Measurements from ENCODE around the genes LRRC2, CSPG5, CAMP and NME6.

GRCh38 chr3:46565763-46566709, at the start of gene LRRC2:
Gene LRRC2 (minus strand): TSS chr3:46566302.
- PRO-cap, 3 experiments = peak in 3 of 3 experiments; most common plus-strand start chr3:46565832 (in 1); most common minus-strand start chr3:46566526 (in 3)
- RAMPAGE, long total RNA = no peak

DNA sequence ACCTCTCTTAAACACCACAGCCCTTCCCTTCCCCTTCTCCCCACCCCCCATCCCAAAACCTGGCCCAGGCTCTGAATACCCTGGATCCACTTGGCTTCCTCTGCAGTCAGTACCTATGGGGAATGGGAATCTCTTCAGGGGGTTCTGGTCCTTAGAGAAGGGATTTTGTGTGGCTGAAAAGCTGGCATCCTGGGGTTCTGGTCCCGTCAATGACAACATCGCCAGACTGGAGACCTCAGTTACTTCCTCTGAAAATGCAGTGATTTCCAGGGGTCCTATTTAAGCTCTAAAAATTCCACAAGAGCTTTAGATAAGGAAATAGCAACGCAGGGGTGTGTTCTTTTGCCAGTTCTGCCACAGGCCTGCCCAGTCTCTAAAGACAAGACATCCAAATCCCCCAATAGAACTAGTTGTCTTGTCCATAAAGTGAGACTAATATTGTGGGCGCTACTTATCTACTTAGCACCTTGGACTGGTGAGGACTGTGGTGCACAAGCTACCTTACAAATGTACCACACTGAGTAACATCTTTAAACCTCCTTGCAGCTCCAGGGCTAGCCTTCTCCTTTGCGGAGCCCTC, 2.1 kb upstream of the TDGF1 start:
- PRO-cap, 3 experiments = no peak in any of the 3 experiments
- RAMPAGE, long total RNA = no peak

GRCh38 chr3:46690583-46691261, 2.8 kb downstream of the ALS2CL start:
- PRO-cap, 3 experiments = peak in 1 of 3 experiments; most common plus-strand start chr3:46691004 (in 1)
- RAMPAGE, long total RNA = no peak

DNA sequence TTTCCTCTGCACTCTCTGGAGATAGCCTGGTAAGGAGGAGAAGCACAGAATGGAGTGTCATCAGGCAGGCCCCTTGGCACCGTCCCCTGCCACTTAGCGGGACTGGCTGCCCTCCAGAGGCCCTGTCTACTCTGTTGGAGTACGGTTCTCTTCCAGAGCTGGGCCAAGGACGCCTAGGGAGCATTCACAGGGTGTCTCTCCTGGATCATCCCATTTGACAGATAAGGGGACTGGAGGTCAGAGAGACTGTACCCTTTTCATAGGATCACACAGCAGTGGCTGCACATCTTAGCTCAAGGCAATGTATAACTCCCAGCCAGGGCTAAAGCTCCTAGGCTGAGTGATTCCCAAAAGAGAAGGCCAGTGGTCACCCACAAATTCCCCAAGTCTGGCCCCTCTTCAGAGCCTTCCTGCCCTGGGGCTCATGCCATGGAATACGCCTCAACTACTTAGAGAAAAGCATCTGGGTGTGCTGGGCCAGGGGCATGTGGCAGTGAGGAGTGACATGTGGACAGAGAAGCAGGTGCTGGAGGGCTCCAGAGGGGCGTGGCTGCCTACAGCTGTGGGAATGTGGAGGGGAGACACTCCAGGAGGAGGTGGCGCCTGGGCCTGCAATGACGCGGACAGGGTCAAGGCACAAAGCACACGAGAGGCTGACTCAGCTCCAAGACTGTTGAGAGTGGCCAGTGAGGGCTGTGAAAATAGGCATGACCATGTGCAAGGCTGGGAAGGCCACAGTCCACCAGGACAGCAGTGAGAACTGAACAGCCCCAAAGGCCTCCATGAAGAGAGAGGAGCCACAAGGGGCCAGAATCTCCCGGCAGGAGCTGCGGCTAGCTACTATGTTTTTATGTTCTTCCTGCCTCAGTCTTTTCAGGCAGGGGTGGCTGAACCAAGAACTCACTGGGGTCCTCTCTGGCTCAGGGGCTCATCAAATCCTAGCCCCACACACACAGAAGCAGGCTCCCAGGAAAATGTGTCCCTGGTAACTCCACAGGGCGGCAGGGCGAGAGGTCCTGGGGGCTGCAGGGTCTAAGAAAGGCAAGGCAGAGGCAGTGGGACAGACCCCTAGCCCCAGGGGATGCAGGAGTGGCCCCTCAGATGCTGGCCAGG, 48.5 kb downstream of the PTH1R start:
- PRO-cap, 3 experiments = no peak in any of the 3 experiments
- RAMPAGE, long total RNA = no peak

DNA sequence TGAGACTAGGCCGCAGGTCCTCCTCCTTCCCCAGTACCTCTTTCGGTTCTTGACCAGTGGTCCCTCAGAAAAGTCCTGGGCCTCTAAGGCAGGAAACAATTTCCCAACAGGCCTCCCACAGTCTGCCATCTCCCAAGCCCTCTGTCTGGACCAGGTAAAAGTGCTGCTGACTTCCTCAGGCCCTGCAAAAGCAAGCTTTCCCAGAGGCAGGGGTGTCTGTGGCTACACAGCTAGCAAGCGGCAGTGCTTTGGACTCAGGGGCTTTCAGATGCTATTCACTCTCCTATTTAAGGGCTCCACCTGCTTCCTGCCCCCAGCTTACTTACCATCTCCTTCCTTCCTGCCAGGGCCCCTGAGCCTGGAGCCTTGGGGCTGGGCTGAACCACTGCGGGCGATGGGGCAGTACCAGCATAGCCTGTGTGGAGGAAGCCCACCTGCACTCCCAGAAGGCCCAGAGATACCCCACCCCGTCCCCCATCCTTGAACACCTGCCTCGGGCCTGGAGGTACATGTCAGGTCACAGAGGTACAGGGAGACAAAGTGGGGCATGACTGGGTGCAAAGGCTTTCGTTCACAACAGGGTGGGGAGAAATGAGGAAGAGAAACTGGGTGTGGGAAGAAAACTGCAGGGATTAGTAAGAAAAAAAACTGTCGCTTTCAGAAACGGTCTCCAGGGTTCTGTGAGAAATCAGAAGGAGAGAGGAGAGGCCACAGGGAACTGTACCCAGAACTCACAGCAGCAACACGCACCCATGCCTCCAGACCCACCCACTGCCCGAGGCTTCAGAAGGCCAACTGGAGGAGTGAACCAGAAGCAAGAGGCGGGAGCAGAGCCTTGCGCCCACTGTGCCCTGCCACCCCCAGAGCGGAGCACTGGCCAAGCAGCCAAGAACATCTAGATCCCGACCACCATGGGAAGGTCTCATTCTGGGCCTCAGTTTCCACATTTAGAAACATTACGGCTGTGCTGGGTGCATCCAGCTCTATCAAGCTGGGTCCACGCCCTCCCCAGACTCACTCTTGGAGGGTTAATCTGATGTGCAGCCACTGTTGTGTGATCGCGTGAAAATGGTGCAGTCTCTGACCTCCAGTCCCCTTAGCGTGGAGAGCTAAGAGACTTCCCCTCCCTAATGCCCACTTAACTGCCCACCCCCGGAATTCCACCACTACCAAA, 49.4 kb downstream of the CCDC12 start:
- PRO-cap, 3 experiments = no peak in any of the 3 experiments
- RAMPAGE, long total RNA = no peak

DNA sequence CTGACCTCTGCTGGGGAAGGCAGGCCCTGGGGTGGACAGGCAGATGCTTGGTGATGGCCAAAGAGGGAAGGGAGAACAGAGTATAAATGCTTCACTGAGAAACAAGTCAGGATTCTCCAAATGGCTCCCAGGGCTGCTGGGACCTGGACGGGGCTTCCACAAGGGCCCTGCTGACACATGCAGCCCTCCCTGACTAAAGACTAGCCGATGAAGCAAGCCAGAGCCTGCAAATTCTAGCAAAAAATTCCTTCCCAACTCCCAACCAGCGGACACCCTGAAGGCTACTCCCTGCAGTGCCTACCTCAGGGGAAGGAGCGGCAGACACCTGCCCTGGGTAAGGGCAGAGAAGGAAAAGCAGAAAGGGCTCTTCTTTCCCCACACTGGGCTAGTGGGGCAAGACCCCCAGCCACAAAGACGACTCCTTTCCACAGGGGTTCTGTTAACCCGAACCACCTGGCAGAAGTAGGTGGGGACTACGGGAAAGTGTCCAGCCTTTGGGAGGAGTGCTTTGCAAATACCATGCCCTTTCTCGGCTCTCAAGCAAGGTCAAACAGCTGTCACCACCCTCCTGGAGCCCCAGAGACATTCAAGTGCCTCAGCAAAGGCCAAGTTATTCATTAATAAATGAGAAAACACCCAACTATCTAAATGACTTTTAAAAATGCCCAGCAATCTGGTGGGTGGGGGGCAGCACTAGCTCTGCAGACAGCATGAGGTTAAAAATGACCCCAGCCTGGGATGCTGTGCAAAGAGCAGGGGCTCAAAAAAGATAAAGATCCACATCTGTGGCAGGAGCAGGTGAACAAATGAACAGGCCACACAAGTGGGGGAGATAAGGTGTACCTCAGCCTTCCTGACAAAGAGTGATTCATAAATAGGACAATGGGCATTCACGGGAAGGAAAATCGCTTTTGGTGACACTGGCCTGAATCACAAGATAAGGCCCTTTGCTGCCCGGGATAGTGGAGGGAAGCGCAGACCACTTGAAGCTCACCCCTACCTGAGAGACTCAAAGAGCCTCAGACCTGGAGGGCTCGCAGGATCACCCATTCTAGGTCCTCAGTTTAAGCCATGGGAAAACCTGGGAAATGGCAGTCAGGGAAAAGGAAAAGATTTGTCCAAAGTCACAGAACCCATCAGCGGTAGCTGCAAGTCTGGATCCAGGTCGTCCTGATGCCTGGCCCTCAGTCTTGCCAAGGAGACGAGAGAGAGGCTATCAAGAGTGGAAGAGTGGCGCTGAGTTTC, 33.0 kb downstream of the CCDC12 start:
- PRO-cap, 3 experiments = no peak in any of the 3 experiments
- RAMPAGE, long total RNA = no peak

DNA sequence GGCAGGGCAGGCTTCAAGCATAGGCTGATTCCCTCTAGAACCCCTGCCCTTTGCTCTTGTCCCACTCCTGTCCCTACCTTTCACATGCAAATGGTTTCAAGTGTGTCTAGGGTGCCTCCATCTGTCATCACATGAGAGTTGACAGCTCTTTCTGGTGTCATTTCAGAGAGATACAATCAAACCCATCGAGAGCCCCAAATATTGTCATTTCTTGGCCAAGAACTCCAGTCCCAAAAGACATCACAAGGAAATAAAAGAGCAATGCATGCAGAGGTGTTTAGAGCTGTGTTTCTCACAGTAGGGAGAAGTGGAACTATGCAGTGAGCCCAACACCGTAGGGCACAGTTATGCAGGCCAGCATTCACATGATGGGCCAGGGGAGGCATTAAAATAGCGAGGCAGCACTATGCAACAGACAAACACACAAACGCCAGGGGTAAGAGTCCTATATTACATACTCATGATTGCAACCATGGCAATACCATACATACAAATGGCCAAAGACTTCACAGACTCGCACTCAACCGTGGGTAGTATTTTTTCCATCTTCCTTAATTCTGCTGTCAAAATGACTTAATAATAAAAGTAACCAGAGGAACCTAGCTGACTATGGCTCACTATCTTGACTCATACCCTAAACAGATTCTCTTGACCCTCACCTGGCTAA, 23.5 kb downstream of the CCDC12 start:
- PRO-cap, 3 experiments = no peak in any of the 3 experiments
- RAMPAGE, long total RNA = no peak

GRCh38 chr3:46988705-46989940, 9.7 kb downstream of the NBEAL2 start:
- PRO-cap, 3 experiments = no peak in any of the 3 experiments
- RAMPAGE, long total RNA = no peak

DNA sequence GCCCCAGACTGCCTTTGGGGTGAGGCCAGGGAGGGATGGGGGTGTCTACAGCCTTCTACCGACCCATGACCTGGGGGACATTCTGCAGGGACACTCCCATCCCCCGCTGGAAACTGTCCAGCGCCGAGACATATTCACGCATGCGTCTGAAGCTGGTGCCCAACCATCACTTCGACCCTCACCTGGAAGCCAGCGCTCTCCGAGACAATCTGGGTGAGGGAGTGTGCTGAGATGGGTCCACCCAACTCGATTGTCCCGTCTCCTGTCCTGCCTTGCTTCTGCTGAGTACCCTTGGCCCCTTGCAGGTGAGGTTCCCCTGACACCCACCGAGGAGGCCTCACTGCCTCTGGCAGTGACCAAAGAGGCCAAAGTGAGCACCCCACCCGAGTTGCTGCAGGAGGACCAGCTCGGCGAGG, 23.4 kb downstream of the NBEAL2 start:
- PRO-cap, 3 experiments = no peak in any of the 3 experiments
- RAMPAGE, long total RNA = no peak

GRCh38 chr3:47018778-47019558, 39.5 kb downstream of the NBEAL2 start:
- PRO-cap, 3 experiments = no peak in any of the 3 experiments
- RAMPAGE, long total RNA = no peak

GRCh38 chr3:47020023-47020570, 40.6 kb downstream of the NBEAL2 start:
- PRO-cap, 3 experiments = no peak in any of the 3 experiments
- RAMPAGE, long total RNA = no peak

- PRO-cap, 3 experiments = no peak in any of the 3 experiments
- RAMPAGE, long total RNA = no peak
Observed at GRCh38 chr3:47087361-47087987, 76.4 kb downstream of the SETD2 start.

- PRO-cap, 3 experiments = no peak in any of the 3 experiments
- RAMPAGE, long total RNA = no peak
Observed at GRCh38 chr3:47162534-47162953, 1.4 kb downstream of the SETD2 start.

DNA sequence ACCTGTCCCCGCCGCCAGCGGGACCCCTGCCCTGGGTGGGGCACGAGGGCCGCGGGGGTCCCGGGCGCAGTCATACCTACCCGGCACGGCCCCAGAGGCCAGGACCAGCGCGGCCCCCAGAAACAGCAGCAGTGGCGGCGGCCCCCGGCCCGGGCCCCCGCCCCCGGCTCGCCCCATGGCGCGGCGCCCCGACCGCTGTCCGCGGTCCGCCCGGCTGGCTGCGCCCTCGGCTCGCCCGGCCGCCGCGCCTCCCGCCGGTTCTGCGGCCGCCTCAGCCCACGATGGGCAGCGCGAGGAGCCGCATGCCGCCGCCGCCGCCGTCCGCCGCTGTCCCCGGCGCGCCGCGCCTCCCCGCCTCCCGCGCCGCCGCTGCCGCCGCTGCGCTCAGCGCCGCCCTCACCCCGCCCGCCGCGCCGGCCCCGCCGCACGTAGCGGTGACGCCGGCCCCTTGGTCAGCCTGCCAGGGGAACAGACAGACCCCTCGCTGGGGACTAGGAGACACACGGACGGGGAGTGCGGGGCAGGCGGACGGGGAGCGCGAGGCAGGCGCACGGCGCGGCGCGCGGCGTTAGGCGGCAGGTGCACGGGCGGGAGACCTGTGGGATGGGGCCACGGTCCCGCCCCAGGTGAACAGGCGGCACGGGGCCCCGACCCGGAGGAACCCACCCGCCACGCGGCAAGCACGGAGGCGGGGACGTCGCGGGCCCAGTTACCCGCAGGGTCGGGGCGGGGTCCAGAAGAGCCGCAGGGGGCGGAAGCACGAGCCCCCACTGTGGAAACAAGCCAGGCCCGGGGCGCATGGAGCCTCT, at the start of gene CSPG5:
TSS of gene CSPG5 (minus strand) at position 349 of the 809 bp plus-strand sequence.
- PRO-cap, 3 experiments = peak in 3 of 3 experiments; most common plus-strand start position 501 of the sequence (in 3); most common minus-strand start position 335 of the sequence (in 1)
- RAMPAGE, long total RNA = no peak

DNA sequence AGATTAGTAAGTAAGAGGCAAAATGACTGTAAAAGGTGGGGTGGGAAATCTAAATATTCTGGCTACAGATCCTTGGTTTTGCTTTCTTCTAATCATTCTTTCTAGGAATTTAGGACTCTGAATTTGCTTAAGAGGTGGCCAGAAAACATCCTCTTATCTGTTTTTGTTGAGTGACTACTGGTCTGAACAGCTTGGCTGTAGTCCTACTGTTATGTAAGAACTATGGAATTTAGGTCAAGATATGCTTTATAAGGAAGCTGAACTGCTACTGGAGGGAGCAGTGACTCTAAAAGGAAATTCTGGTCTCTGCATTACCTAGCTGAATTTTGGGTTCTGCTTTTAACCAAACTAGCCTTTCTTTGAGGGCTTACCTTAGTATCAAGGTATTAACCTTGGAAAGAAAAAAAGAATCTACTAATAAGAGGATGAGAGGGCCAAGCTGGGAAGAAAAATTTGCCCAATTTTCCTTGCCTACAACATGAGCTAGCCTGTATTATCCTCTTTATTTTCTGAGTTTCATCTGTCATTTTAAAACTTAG, 33.6 kb upstream of the CSPG5 start:
- PRO-cap, 3 experiments = peak in 1 of 3 experiments; most common plus-strand start position 277 of the sequence (in 1); most common minus-strand start position 208 of the sequence (in 1)
- RAMPAGE, long total RNA = no peak

DNA sequence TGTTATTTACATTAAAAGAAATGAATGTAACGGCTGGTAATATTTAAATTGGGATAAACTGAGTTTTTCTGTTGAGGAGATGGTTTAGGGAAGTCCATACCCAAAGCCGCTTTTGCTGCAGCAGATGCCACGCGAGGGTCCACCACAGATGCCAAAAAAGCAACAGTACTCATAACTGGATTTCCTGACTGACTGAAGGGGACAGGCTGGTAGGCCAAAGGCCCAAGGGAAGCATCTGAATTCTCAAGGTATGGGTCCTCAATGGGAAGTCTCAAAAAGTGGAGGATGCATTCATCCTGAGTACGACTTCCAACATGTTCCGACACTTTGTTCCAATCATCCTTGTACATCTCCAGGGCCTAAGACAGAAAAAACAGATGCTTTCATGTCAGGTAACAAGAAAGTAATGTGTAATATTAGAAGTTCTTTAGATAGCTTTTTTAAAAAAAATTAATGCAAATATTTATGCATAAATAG, 83.6 kb upstream of the CSPG5 start:
- PRO-cap, 3 experiments = no peak in any of the 3 experiments
- RAMPAGE, long total RNA = no peak

DNA sequence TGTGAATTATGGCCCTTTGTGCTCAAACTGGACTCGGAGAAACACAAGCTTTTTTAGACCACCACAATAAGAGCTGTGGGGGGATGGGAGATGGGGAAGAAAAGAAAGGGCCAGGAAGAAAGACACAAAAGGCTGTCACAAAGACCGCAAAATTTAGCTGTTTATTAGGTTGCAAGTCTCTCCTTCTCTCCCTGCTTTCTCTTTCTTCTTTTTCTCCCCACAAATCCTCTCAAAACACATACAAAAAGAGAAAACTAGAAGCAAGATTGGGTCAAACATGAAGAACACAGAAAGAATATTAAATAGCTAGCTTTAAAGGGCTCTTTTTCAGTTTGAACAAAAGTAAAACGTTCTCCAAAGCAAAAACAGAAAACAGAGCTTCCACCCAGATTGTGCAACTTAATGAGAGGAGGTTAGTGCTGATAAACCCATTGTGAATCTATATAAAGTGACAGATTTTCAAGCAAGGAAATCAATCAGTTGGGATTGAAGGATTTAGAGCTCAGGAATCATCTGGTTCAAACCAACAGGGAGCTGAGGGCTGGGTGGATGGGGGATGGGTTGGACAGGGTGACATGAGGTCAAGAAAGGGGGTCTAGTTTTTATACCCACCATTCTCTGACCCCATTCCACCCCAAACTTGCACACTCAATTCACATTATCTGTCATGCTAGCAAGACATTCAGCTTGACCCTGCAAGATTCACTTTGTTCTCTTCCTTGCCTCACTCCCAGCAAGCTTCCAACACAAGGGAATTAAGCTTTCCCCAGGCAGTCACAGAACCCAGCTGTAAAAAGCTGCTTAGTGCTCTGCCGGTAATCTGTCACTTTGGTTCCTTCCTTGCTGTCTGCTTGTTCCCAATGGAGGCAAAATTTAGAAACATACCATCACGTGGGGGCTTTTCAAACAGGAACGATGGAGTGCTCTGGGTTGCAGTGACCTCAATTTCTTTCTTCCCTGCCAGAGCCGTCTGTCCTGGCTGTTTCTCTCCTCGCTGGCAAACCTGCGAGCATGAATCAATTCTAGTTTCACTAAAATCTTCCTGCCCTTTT, 87.5 kb downstream of the DHX30 start:
- PRO-cap, 3 experiments = peak in 3 of 3 experiments; most common plus-strand start position 986 of the sequence (in 2); most common minus-strand start position 830 of the sequence (in 1)
- RAMPAGE, long total RNA = no peak

DNA sequence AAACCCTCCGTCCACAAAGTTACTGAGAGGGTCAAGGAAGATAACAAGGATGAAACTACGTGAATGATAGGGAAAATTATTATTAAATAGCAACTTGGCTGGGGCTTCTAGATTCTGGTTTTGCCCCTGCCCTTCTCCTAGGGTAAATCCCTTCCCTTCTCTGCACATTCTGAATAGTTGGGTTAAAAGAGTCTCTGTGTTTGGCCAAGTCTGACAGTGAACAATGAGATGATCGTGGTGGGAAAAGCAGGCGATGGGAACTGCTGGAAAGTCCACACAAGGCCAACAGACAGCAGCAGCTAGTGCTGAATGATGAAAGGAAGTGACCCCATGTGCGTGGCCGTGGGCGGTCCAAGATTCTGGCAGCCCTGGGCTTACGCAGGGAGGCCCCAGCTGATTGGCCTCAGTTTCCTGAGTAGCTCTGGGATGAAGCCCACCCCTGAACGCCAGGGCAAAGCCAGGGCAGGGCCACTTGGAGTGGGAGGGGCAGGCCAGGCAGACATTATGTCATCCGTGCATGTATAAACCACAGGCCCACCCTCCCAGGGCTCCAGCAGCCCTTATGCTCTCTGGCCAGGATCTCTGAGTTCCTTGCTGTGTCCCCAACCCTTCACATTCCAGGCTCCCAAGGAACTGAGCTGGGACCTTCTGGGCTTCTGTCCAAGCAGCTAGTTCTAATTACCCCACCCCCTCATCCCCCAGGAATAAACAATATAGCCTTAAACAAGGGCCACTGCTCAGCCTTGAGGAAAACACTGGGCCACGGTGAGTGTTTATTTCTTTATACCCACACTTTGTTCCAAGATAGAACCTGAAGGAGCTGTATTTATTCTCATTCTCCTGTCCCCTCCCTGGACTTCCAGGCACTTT, 57.8 kb downstream of the CDC25A start:
- PRO-cap, 3 experiments = no peak in any of the 3 experiments
- RAMPAGE, long total RNA = no peak

- PRO-cap, 3 experiments = no peak in any of the 3 experiments
- RAMPAGE, long total RNA = no peak
Observed at GRCh38 chr3:48222641-48223697, at the start of gene CAMP. Gene CAMP (plus strand): TSS chr3:48223495.

- PRO-cap, 3 experiments = peak in 3 of 3 experiments; most common plus-strand start chr3:48301530 (in 2); most common minus-strand start chr3:48301397 (in 2)
- RAMPAGE, long total RNA = no peak
Observed at GRCh38 chr3:48301248-48301829, at the start of gene NME6. Gene NME6 (minus strand): TSS chr3:48301367.